Neuron (in vitro differentiated cells): ENCODE data around the genes TLR5 and CAPN2.

DNA sequence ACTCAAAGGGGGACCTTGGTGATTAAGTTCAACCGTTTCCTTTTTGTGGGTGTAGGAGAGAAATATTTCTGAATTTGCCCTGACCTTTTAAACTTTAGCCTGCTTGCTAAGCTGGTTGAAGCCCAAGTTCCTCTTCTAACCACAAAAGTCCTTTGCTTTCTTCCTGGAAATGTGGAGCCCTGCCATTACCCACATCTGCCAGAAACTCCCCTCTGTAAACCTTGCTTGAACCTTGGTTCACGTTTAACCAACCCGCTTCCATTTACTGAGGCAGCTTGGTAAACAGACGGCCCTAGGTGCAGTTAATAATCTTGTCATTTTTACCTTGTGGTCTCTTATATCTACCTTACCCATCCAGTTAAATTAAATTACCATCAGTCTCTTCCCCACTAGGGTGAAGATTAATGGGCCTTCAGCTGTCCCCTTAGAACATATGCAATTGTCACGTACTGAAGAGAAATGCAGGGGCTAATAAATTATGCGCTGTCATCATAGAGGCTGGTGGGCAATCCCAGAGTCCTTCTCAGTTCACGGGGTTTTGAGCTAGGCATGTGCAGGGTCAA is 35.7 kb downstream of the HLX start:
- PRO-cap = no peak

DNA sequence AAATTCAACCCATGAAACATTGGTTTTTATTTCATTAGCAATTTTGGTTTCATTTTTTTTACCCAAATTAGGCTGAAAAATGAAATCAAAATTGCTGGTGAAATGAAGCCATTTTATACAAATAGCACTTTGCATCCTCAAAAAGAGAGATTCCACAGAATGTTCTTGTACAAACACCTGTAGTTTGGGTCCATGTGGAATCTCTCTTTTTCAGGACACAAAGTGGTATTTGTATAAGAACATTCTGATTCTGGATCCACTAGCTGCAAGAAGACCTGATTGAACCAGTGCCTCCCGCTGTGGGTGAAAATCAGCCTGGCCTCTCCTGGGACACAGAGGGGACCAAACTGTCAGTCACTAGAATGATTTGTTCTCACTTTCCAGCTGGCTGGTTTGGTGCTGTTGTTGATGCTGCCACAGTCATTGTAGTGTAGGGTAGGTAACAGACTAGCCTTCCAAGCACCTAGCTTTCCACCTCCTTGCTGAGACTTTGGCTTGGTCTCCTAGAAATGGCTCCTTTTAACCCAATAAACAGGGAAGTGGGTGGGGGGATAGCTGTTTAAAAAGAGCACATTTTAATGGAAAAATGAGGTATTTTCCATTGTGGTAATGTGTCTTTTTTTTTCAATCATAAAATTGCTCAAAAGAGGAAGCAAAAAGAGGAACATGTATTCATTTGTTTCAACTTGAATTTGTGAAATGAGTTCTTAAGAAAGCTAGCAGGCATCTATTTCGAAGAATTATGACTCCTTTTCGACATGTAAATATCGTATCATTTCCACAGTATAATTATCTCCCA is 189.9 kb downstream of the HLX start:
- PRO-cap = no peak

GRCh38 chr1:221335785-221336723 is 405.8 kb downstream of the DUSP10 start:
- PRO-cap = no peak

DNA sequence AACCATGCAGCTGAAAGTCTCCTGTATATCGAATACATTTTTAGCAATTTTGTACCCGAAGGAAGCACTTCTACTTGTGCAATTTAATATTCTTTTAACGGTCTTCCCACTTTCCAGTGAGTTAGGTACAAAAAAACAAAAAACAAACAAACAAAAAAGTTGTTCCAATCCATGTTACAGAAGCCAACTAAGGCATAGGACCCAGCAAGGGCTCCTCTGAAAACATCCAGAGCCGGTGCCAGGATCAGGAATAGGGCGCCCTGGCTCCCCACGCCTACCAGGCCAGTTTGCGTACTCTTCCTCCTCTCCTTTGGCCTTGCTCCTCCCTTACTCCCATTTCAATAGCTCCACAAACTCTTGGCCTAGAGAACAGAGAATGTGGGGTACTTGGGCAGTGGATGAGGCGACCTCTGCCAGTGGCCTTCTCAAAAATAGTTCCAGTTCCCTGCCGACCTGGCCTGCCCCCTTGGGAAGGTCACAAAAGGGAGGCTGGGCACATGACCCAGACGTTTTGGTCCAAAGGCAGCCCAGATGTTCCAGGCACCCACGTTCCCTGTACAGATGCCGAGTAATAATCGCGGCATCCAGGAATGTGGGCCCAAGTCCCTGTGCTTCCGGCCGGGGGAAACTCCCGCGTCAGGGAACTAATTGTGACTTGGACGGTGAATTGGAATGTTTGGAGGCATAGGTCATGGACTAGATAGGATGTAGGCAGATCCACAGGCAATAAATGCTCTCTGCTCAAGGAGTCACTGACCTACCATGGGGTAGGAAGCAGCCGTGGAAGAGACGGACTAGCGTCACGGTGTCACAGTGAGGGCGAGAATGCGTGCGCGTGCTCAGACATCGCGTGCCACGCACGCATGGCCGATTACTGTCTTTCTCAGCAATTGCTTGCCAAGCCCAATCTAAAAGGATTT is 178.6 kb downstream of the DUSP10 start:
- PRO-cap = no peak

DNA sequence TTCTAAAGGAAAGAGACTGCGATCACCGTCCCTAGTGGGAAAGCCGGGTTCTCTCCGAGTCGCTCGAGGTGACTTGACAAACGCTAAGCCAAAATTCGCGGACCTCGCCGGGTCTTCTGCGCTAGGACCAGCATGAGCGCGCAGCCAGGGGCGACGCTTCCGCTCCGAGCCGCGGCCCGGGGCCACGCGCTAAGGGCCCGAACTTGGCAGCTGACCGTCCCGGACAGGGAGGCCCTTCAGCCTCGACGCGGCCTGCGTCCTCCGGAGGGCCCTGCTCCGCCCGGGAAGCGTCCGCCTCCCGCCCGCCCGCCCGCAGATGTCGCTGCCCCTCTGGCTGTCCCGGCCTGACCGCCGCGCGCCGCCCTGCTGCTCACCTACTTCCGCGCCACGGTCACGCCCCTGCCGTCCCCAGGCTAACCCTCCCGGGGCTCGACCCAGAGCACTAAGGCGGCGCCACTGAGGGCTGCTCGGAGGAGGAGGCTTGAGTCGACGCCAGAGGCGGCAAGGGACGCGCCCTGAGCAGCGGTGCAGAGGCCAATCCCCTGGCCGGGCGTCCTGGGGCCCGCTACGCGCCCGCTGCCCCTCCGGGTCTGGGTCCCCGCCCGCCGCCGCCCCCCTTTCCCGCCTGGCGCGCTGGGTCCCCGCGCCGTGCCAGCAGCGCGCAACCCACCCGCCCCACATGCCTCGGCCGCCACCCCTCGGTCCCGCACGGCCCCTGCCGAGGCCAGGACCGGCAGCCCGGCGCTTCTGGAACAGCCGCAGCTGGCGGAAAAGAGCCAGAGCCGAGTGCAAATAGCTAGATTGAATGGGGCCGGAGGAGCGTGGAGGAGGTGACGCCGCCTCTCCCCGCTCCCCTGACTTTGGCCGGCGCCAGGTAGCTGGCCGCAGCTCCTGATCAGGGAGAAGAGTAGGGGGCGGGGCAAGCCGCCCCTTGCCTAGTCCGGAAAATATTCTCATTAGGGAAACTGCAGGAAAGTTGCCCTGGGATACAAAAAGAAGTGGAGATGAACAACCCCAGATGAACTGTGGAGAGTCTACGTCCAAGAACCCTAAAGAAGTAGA is 1.0 kb upstream of the DUSP10 start:
- PRO-cap = bidirectional peak, plus-strand start at position 495 of the sequence, minus-strand start at position 289 of the sequence; bidirectional peak, plus-strand start at position 799 of the sequence, minus-strand start at position 790 of the sequence; bidirectional peak, plus-strand start at position 938 of the sequence, minus-strand start at position 862 of the sequence

GRCh38 chr1:222037589-222038148 is 295.8 kb upstream of the DUSP10 start:
- PRO-cap = no peak

DNA sequence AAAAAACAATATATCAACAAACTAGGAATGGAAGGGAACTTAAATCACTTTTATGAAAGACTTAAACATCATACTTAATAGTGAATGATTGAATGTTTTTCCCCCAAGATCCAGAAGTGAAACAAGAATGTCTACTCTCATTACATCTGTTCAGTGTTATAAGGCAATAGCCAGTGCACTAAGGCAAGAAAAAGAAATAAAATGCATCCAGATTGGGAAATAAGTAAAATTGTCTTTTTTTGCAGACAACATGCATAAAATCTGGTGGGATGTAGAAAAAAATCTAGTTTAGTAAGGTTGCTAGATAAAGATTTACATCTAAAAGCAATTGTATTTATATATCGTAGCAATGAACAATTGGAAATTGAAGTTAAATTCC is 21.8 kb downstream of the MIA3 start:
- PRO-cap = no peak

DNA sequence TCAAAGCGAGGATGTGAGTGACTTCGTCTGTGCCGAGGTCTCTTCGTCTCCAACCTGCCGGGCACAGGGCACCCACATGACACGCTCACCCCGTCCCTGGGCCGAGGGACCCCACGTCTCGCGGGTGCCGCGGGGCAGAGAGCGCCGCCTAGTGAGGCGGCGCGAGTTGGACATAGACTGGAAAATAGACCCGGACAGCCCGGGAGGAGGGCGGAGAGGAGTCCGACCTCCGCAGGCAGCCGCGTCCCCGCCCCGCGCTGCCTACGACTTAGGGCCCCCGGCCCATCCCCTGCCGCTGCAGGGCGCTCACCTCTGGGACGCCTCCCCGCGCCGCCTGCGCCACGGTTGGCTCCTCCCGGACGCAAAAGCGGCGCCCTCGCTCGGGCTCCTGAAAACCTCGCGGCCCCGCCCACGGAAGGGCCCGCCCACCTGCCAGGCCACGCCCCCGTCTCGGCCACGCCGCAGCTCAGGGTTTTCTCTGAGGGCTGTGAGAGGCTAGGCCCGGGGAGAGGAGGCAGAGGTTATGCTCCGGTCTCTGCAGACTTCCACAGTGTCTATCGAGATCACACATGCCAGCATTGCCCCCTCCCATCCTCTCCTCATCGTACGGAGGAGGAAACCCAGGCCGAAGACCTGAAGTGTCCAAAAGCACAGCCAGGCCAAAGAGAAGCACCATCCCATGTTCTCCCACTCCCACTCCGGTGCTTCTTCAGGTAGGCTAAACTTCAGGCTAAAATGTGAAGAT is at the start of gene TLR5:
Gene TLR5, minus strand, starts transcription at position 363 of the 745 bp plus-strand sequence.
- PRO-cap = no peak

GRCh38 chr1:223177736-223178357 is 34.8 kb upstream of the TLR5 start:
- PRO-cap = no peak

- PRO-cap = no peak
Measured at GRCh38 chr1:223621128-223621988, 44.1 kb downstream of the CAPN8 start.

- PRO-cap = no peak
Measured at GRCh38 chr1:223622172-223623125, 43.1 kb downstream of the CAPN8 start.

GRCh38 chr1:223631738-223631963 is 33.9 kb downstream of the CAPN8 start:
- PRO-cap = no peak

DNA sequence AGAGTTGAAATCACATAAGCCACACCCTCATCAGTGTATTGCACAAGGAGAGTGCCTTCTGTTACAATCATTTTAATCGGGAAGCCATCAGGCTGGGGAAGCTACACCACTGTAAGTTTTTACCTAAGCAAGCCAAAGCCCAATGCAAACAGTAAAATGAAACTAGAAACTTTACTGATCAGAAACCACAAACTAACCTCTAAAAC is 26.2 kb downstream of the CAPN8 start:
- PRO-cap = no peak

- PRO-cap = no peak
Measured at GRCh38 chr1:223664664-223665004, 867 bp downstream of the CAPN8 start.

DNA sequence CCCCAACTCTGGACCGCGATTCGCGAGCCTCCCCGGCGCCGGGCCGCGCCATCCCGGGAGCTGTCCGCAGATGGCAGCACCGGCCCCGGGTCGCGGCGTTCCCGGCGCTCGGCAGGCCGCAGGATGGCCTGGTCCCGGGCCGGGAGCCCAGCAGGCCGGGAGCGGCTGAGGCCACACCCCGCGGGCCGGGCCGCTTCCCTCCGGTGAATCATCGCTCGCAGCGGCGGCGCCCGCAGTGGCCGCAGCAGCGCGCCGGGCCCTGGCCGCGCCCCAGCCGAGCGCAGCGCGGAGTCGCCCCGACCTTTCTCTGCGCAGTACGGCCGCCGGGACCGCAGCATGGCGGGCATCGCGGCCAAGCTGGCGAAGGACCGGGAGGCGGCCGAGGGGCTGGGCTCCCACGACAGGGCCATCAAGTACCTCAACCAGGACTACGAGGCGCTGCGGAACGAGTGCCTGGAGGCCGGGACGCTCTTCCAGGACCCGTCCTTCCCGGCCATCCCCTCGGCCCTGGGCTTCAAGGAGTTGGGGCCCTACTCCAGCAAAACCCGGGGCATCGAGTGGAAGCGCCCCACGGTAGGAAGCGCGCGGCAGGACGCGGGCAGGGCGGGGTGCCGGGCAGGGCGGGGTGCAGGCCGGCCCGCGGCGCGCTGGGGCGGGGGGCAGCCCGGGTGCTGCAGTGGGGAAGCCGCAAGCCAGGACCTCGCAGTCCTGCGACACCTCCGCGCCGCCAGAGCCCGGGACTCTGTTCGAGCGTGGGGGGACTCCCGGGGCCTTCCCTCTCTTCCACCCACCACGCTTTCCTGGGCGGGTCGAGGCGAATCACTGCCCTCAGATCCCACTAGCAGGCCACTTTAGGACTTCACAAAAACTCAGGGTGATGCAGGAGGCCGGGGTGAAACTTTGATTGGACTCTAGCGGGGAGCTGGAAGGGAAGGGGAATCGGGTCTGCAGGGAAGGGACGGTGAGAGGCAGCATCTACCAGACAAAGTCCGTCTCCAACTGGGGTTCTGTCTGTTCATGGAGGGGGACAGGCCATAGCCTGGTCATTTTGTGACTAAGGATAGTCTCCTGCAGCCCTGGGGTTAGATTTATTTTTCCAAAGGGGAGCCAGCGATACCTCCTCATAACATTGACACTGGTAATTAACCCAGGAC is at the start of gene CAPN2:
Gene CAPN2, plus strand, starts transcription at position 235 of the 1,154 bp plus-strand sequence.
- PRO-cap = bidirectional peak, plus-strand start at position 211 of the sequence, minus-strand start at position 359 of the sequence; bidirectional peak, plus-strand start at position 703 of the sequence, minus-strand start at position 744 of the sequence

GRCh38 chr1:223731168-223732013 is 19.1 kb downstream of the CAPN2 start:
- PRO-cap = no peak

- PRO-cap = no peak
Measured at GRCh38 chr1:223785694-223786289, 60.0 kb downstream of the TP53BP2 start.

DNA sequence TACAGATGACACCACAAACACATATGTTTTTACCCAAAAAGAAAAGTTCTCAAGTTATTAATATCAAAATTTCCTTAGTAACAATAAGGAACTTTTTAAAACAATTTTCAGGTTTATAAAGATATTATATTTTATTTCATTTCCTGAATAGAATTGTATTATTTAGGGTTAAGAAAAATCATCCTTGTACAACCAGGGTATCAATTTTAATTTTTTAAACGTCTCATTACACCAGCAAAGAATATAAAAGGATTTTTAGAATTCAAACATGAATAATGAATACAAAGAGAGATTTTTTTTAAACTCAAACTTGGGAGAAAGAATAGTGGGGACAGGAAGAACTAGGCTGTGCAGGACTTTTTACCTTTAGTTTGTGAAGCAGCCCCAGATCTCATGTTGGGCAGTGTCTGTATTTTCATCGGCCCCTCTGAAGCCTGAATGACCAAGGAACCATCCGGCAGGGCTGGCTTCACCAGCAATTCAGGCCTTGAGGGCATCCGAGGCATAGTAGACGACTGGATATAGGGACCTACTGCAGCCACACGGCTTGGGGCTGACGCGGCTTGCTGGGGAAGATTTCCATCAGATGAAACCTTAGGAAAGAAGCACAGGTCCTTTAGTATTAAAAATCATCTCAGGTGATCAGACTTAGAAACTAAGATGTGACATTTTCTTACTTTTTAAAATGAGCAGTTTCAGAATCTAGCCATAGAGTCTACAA is 43.8 kb downstream of the TP53BP2 start:
- PRO-cap = no peak

- PRO-cap = no peak
Measured at GRCh38 chr1:223802473-223803572, 42.9 kb downstream of the TP53BP2 start.

- PRO-cap = no peak
Measured at GRCh38 chr1:223804067-223804606, 41.6 kb downstream of the TP53BP2 start.